Rectum (tissue), 1 donor: ENCODE measurements around the genes SMIM14, UBE2K and PDS5A.

DNA sequence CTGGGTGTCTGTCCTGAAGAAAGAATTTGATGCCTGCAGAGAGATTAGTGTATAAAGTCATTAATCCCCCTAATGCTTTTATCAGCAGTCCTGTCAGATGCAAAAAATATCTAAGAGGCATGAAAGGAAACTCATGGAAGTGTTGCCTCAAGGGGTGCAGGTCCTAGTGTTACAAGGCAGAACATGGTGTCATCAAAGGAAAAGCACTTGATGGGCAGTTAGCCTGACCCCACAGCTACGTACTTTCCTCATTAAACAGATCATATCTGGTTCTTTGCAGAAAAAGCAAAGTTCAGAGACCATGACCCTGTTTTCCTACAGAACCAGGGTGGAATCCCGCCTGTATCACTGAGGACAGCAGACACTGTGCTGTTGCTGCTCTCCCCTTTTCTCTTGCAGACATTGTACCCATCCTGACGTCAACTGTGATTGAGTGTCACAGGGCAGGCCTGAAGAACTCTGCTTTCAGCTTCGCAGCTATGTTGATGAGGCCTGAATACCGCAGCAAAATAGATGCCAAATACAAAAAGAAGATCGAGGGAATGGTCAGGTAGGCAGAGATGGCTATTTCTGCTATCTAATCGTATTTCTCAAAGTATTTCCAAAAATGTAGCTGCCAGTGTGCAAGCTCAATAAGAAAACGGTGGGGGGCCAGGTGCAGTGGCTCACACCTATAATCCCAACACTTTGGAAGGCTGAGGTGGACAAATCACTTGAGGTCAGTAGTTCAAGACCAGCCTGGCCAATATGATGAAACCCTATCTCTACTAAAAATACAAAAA lies 91.6 kb downstream of the RFC1 start:
- PRO-cap, result no peak

DNA sequence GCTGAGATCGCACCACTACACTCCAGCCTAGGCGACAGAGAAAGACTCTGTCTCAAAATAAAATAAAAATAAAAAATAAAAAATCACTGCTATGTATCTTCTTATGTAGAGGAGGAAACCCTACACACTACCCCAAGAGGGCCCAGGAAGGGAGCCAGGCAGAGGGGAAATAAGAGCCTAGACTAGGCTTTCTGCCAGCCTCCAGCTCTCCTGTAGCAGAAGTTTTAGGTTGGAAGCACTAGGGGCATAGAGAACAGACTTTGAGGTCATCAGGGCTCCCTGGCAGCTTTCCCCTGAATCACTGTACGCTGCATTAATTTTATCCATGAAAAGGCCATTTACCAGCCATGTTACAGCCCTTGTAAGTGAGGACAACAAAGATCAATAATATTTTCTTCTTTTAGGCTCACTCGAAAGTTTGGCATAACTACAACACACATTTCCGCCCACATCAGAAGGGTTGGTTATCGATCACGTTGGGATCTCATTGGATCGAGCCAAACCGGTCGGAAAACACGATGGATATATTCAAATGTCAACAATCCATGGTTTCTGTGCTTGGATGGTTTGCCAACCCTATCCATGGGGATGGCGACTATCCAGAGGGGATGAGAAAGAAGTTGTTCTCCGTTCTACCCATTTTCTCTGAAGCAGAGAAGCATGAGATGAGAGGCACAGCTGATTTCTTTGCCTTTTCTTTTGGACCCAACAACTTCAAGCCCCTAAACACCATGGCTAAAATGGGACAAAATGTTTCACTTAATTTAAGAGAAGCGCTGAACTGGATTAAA lies 24.7 kb downstream of the RPL9 start:
- PRO-cap, result no peak

DNA sequence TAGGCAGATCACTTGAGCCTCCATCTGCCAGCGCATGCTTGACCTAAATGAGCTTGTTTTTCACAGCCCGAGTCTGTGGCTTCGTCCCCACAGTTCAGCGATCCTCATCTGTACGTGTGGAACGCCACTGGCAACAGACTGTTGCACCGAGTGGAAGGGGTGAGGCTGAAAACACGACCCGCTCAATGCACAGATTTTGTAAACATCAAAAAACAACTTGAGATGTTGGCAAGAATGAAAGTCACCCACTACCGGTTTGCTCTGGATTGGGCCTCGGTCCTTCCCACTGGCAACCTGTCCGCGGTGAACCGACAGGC lies 12.5 kb downstream of the RPL9 start:
- PRO-cap, result no peak

DNA sequence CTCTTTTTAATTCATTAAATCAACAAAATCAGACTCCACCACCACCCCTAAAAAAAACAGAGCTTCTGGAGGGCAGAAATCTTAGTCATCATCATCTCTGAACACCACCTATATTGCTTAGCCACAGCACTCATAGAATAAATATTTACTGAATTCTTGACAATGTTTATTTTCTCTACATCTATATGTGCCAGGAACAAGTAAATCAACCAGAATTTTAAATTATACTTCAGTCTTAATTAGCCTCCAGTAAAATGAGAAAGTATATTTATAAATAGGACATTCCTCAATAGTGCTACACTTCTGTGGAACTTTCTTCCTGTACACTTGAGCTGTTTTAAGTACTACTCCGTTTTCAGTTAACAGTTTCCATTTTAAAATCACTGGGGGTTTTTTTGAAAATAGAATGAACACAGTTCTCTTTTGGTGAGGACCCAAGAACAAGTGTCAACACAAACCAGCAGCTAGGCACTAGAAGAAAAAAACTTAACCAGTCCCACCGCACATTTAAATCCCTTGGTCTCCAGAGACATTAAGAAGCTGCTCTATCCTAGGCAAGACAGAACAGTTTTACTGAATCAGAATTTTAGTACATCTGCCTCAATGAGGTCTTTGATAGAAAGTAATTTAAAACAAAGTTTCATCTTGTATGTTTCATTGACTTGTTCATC lies 25.5 kb downstream of the SMIM14 start:
- PRO-cap, result no peak

DNA sequence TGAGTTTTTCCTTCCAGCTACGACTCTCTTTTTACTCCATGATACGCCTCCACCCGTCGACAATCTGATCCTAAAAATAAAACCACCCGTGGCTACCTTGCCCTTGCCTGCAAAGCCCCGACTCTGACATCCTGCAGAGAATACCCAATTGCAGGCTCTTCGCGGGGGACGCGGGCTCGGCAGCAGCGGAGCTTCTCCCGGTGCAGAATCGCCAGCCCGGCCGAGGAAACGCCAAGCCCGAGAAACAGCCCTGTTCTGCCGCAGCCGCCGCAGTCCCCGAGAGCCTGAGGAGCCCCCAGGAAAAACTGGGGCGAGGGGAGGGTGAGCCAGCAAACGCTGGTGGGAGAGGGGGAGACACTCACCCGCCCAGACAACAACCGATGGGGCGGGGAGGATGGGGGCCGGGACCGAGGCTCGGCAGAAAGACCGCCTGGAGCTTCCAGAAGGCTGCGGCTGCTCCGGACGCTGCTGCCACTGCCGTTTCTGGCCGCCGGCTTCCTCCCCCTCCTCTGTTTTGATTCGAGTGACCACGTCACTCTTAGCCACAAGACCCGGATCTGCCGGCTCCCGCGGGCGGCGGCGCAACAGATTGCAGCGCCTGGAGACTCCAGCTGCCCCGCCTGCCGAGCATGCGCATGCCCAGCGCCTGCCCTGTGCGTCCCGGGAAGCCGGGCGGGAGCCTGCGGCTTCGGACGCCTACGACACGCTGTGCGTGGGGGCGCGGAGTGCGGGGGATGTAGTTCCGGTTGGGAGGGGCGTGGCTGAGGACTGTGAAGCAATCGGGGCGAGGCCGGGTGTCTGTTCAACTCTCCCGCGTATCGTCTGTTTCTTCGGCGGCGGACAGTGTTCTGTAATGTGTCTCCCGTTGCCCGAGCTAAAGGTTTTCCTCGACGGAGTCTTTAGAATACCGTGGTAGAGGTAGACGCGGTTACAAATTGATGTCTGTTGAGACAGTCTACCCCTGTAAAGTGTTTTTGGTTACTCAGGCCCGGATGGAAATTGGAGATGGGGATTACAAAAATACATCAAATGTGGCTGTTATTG lies at the start of gene SMIM14:
TSS of gene SMIM14 (minus strand) at position 489 of the 1,044 bp plus-strand sequence.
- PRO-cap, result bidirectional peak, plus-strand start at position 153 of the sequence, minus-strand start outside the sequence; bidirectional peak, plus-strand start at position 778 of the sequence, minus-strand start at position 511 of the sequence

DNA sequence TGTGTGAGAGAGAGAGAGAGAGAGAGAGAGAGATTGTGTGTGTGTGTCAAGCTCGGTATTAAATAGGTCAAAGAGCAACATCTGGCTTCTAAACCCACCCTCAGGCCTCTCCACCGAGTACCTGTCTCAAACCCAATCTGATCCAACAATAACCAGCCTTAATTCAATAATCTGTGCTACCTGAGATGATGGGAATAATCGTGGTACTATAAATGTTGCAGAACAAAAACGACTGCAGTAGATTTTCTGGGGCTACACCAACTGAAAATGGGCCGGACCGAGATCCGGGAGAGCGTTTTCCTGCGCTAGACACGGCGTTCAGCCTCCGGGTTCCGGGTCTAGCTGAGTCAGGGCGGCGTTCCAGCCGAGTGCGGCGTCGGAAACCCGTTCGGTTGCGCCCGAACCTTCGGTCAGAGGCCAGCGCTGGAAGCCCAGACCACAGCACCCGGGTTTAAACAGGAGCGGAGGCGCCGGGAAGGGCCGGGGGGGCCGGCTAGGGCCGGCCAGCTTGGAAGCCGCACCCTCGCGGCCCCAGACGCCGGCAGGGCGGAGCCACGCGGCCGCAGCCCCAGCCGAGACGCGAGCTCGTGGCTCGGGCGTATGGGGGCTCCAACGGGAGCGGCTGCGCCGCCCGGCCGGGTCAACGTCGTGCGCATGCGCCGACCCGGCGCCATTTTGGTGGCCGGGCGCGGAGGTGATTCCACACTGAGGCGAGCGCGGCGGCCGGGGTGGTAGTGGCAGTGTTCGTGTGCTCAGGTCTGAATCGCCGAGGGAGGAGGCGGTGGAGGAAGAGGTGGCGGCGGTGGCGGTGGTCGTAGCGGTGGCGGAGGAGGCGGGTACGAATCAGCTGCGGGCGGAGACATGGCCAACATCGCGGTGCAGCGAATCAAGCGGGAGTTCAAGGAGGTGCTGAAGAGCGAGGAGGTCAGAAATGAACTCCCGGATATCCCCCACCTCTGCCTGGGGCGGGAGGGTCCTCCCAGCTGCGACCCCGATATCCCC lies at the start of gene UBE2K:
TSS of gene UBE2K (plus strand) at position 670 of the 1,002 bp plus-strand sequence.
- PRO-cap, result bidirectional peak, plus-strand start at position 673 of the sequence, minus-strand start at position 453 of the sequence

DNA sequence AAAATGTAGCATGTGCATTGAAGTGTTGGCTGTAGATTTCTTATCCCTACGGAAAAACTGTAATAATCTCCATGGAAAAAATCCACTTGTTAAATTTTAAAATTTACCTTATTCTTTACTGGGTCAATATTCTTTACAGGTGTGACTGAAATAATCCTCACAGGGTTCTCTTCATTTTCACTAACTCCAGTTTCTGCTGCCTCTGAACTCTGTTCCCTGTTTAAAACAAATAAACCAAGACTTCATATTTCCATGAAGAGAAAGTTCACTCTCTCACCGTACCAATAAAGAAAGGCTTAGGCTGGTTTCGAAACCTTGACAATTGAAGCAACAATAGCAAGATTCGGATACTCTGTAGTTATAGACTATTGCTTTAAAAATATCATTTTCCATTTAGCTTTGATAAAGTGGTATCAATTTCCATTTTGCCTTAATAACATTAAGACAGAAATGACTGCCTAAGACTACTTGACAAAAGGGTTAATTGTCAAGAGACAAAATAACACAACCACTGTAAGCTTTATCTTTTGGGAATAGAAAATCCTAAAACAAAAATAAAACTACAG lies 135.8 kb downstream of the PDS5A start:
- PRO-cap, result no peak

DNA sequence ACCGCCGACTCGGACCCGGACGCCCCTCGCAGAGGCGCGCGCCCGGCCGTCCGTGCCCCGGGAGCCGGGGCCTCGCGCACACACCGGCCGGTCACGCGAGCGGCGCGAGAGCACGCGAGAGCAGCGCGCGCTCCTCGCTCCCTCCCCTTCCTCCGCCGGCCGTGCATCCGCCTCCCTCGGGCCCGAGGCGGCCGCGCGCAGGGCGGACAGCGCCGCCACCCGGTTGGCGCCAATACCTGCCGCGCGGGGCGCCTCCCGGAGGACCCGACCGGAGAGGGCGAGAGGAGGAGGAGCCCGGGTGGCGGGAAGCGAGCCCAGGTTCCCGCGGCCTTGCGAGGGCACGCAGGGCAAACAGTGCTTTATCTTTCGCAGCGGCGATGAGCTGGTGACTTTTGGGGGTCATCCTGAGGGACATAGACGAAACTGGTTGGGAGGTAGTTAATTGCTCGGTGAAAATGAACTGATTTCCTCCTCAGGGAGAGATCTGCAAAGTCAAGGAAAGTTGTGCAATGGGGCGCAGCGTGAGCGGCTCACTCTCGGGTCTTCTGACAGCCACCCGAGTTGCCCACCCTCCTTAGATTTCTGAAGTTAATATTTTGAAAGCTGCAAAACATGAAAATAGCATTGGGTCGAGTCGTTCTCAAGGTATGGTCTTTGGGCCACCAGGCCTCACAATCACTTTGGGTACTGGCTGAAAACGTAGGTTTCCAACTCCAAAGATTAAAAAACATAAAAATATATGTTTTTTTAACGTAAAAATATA lies at the start of gene PDS5A:
TSS of gene PDS5A (minus strand) at position 116 of the 763 bp plus-strand sequence.
- PRO-cap, result bidirectional peak, plus-strand start at position 280 of the sequence, minus-strand start at position 68 of the sequence

- PRO-cap, result bidirectional peak, plus-strand start at chr4:40057268, minus-strand start at chr4:40057224; bidirectional peak, plus-strand start at chr4:40057508, minus-strand start at chr4:40057425; bidirectional peak, plus-strand start at chr4:40058109, minus-strand start at chr4:40057961
These were observed 790 bp downstream of the N4BP2 start for GRCh38 chr4:40057105-40058175.

GRCh38 chr4:40190078-40190528 lies 6.7 kb upstream of the RHOH start:
- PRO-cap, result no peak

DNA sequence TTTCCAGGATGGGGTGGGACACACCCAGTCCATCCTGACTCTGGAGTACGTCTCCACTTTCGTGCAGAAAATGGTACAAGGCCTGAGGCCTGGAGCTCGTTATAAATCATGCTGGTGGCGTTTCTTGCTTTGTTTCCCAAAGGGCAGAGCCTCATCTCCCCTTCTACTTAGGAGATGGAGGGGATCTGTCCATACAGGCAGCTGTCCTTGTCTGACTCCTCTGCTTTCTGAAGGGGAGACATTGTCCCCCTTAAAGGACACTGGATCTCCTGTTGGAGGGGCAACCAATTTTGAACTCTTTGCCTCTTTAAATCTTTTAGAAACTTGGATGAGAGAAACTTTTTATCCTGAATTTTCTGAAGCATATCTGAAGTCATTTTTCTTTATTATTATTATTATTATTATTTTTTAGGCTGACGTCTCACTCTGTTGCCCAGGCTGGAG lies 3.0 kb upstream of the RHOH start:
- PRO-cap, result no peak

DNA sequence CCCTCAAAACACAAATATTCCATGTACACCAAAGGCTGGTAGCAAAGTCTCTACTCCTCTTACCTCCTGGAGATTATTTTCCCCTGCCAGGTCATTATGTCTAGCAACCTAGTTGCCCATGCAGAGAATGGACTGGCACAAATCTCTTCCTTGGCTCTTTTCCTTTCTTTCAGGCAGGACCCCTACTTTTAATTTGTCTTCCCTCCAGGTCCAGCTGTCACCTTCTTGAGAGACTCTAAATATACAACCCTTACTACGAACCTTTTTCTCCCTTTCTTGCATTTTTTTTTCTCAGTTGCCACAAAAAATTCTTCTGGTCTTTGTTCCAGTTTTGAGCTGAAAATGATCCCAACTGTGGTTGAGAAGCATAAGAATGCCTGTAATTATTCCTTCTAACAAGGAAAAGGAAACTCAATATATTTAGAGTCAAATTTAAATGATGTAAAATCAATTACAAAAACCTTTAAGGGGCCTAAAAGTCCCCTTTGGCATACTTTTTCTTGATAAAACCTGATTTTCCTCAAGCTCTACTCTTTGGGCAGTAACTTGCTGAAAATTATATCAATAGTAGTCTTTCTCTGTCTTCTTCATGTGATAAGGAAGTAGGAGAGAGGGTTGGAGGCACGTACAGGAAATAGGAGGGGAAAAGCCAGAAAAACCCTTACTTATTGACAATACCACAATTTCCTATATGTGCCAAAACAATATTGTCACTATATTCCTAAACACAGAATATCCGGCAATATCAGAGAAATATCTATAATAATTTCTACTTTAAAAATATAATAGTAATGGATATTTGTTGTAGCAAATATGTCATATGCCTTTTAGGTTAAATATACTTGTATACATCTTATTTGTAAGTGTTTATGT lies 9.4 kb downstream of the RHOH start:
- PRO-cap, result unidirectional peak, minus-strand start at position 589 of the sequence

DNA sequence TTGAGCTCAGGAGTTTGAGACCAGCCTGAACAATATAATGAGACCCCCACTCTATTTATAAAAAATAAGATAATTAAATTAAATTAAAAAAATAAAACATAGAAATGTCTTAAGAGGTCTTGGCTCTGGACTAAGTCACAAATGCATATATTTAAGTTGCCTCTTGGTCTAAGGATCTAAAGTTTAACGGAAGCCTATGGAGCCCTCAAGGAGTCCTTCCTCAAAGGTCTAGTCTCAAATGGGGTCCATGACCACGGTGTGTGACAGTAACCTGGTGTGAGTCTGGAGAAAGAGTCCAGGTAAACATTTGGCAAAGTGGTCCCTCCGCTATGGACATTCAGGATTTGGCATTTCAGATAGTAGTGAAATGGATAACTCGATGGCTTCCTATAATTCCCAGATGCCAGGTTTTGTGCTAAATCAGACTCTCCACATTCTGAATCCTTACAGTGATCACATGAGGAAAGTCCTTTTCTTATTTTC lies 44.1 kb downstream of the RHOH start:
- PRO-cap, result no peak

GRCh38 chr4:40301499-40302071 lies 33.5 kb upstream of the CHRNA9 start:
- PRO-cap, result unidirectional peak, minus-strand start at chr4:40301748

GRCh38 chr4:40307540-40308195 lies 27.5 kb upstream of the CHRNA9 start:
- PRO-cap, result no peak

DNA sequence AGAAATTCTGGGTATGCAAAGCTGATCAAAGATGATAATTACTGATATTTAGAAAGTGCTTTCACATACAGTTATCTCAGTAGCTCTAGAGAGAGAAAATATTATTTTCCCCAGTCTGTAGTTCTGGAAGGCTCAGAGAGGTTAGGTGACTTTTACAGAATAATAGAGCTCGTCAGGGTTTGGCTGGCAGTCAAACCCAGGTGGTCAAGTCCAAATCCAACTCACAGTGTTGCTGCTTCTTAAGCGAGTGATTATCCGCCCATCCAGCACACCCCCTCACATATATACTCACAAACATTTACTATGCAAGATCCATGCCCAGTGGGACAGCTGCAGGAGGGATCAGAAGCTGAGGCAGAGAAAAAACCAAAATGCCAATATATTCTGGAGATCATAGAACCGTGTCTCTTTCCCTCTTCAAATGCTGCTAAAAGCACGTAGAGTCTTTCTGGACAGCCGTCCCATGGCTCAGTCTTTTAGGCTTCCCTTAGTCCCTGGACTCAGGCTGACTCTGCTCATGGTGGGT lies 522 bp upstream of the CHRNA9 start:
- PRO-cap, result no peak

GRCh38 chr4:40414701-40415214 lies 79.6 kb downstream of the CHRNA9 start:
- PRO-cap, result no peak

DNA sequence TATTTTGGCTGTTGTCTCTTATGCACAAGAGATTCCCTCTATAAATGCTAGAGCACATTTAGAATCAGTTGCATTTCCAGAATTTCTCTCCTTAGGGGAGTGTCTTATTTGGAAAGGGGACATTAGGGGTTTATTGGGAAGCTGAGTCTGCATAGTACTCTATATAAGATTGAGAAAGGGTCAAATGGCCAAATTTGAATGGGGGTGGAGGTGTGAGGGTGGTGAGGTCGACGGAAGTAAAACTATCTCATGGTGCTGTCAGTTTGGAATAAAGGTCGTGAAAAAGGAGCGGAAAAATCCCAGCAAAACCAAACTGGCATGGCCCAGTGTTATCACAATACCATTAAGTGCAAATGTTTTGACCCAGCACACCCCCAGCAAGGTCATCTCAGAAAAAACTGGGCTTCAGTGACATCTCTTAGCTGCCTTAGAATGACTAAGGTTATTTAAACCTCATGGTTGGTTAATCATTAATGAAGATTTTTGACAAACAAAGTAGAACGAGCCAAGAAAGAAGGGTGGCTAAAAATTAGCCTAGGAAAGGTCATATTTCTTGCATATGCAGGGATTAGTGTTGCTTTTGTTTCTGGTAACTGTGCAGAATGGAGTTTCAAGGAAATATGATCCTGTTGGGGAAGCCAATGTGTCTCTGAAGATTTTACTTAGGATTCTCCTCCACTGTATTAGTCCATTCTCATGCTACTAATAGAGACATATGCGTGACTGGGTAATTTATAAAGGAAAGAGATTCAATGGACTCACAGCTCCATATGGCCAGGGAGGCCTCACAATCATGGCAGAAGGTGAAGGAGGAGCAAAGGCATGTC lies 83.3 kb downstream of the CHRNA9 start:
- PRO-cap, result no peak

DNA sequence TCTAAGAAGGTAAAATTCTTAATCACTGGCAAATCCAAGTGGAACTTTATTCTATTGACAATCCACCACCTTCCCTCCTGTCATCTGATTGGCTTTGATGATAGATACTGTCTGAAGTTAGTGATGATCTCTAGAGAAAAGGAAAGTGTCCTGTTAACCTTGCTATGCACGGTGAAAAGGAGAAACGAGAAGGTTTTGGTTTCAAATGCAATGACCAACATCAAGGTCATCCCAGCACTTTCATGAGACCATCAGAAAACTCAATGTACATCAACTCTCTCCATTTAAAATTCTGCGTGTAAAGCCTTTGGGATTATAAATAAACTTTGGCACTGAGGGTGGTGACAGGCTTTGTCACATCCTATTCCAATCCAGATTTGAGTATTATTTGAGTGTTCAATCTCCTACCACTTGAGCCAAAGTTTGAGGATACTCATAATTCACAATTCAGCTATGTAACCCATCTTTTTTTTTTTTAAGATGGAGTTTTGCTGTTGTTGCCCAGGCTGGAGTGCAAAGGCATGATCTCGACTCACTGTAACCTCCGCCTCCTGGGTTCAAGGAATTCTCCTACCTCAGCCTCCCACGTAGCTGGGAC lies 87.3 kb downstream of the CHRNA9 start:
- PRO-cap, result no peak

GRCh38 chr4:40523707-40524243 lies 105.9 kb downstream of the RBM47 start:
- PRO-cap, result no peak